Epidermal melanocyte (primary cell): Measurements from ENCODE around the gene CLMP.

- RRBS: no CpG with 5 or more reads among the region's 15 CpGs
These were observed 6.9 kb upstream of the SORL1 start for GRCh38 chr11:121445025-121445746.

- RRBS: no CpG with 5 or more reads among the region's 15 CpGs
These were observed 165.6 kb downstream of the SORL1 start for GRCh38 chr11:121617388-121618503.

DNA sequence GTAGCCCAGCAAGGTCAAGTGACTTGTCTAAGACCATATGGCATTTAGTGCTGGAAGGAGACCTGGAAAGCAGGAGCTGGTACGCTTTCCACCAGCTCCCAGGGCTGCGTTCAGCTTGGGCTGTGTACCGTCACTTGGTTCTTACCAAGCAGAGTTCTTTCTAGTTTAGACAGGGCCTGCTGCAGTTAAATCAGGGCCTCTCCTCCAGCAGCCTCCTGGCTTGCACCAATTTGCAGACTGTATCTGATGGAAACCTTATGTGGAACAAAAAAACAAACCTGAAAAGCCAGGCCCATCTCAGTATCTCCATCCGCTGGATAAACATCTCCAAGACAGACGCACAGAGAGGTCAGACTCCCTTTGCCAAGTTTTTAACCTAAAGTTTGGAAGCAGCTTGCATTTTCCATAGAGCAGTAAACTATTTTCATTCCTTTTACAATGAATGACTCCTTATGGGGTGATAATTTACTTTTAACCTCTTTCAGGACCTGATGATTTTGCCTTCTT lies 289.2 kb downstream of the SORL1 start:
- RRBS: no CpG with 5 or more reads among the region's 5 CpGs

DNA sequence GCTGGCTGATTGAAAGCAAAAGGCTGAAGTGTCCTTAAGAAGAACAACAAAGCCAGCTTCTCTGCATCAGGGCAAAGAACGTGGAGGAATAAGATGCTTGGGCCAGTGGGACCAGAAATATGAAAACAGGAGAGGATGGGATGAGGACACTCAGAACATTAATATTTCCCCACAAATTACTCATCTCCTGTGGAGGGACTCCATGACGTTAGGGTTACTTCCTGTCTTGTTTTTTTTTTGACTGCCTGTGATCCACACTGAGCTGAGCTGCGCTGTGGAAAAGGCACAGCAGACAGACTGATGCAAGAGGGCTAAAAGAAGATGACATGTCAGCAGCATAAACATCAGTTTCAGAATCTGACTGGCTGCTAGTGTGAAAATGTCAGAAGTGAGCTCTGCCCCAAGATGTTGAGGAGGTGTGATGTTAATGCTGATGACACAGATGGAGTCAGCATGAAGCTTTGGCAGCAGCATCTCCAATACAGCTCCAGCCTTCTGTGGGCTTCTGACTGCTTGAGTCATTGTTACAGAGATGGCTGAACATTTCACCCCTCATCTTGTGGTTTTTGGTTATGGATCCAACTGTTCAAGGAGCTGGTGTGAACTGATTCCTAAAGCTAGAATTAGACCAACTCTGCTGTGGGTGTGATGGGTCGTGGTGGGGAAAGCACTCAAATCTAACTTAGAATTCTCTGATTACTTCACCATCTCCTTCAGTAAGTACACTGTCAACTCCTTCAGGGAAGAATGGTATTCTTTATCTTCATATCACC lies 286.8 kb downstream of the BLID start:
- RRBS: no CpG with 5 or more reads among the region's 4 CpGs

GRCh38 chr11:122069967-122070302 lies 46.1 kb downstream of the BLID start:
- RRBS: no CpG with 5 or more reads among the region's 4 CpGs

DNA sequence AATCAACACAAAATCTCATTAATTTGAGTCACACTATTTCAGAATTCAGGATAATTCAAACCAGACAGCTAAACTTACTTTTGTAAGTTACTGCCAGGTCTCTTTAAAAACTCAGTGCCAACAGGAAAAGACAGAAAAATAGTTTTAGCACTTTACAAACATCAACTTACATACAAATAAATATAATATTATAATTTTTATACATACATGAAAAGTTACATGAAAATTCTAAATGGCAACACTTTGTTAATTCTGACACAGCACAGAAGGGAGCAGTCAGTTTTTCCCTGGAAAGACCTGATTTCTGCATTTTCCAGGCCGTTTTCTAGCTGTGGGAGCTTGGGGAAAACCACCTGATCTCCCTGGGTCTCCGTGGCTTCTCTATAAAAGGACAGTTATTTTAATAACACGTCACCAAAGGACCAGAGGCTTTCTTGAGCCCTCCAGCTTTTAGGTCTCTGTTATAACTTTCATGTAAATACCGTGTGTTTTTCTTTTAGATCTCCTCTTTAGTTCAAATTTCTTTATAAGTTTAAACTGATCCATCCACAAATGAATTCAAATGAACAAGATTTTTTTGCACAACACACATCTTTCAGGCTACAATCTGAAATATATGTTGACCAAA lies 220.3 kb upstream of the BLID start:
- RRBS: no CpG with 5 or more reads among the region's 4 CpGs

GRCh38 chr11:122559671-122560117 lies 95.8 kb upstream of the UBASH3B start:
- RRBS: no CpG with 5 or more reads among the region's 8 CpGs

- RRBS: no CpG with 5 or more reads among the region's 13 CpGs
These were observed 26.3 kb downstream of the UBASH3B start for GRCh38 chr11:122681787-122682317.

- RRBS: no CpG with 5 or more reads among the region's 10 CpGs
These were observed 30.5 kb downstream of the UBASH3B start for GRCh38 chr11:122685941-122686515.

DNA sequence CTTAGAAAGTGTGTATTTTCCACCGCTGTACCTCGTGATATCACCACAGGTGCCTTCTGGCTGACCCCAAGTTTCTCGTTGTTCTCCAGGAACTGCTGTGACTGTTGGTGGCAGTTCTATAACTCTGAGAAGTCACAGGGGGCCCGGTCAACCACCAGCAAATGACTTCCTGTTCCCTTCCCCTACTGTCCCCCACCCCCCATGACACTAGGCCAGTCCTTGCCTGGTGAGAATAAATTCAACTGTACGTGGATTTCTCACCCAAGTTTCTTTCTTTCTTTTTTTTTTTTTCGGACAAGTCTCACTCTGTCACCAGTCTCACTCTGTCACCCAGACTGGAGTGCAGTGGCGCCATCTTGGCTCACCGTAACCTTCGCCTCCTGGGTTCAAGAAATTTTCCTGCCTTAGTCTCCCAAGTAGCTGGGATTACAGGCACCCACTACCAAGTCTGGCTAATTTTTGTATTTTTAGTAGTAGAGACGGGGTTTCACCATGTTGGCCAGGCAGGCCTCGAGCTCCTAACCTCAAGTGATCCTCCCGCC lies 62.2 kb downstream of the UBASH3B start:
- RRBS: no CpG with 5 or more reads among the region's 12 CpGs

DNA sequence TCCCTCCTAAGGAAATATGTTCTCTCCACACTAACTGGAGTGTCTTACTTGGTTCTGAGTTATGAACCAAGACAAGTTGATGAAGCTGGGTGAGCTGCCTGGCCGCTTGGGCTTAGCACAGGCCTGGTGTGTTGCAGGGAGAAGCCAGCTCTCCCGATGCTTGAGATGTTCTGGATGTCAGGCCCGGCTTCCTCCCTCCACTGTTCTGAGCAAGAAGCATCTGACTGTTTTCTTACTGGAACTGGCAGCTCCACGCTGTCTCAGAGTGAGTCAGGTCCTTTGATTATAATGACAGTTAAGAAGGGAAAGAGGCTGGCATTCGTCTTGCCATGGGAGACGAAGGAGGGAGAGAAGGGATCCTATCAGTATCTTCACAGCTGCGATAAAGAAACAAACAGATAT lies 46.5 kb upstream of the CRTAM start:
- RRBS: no CpG with 5 or more reads among the region's 7 CpGs

GRCh38 chr11:122813431-122813733 lies 24.9 kb upstream of the CRTAM start:
- RRBS: no CpG with 5 or more reads among the region's 5 CpGs

GRCh38 chr11:122862091-122862568 lies 20.4 kb upstream of the JHY start:
- RRBS: no CpG with 5 or more reads among the region's 1 CpG

- RRBS: no CpG with 5 or more reads among the region's 16 CpGs
These were observed 3.2 kb downstream of the JHY start for GRCh38 chr11:122885671-122886165.

GRCh38 chr11:123146756-123147226 lies 48.3 kb downstream of the CLMP start:
- RRBS: no CpG with 5 or more reads among the region's 7 CpGs

DNA sequence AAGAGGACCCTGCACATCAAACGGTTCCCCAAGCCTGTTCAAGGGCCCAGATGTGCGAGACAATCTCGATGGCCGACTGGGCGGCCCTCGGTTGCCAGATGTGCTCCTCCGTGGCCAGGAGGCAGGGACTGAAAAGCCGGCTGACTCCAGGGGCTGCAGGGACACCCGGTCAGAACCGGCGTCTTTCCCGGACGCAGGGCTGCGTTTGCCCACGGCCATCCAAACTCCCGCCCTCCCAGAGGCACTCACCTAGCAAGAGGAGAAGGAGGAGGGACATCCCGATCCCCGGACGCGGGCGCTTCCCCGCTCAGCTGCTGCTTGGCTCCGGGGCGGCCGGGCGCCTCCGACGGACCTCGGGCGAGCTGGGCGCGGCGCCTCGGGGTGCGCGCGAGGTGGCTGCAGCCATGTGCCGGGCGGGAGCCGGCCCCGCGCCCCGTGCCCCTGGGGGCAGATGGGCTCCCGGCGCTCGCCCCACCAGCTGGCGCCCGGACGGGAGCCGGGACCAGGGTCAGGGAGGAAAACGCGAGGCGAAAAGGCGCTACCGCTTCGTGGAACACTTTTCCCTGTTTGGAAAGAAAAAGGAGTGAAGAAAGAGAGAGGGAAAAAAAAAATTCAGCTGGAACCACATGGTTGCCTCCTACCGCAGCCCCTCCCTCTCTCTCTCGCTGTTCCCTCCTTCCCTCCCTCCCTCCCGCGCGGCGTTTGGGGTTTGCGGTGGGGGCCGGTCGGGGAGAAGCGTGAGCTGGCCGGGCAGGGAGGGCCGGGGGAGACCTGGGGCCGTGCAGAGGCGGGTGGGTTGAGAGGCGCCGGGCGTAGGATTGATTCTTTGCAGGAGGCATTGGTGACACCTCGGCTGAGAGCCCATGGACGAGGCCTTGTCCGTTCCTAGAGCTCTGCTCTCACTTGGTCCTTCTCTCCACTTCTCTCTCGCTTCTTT lies at the start of gene CLMP:
CLMP (minus strand) TSS at position 585 of the 937 bp plus-strand sequence.
- RRBS: 3% methylated on average over 33 of the region's 77 CpGs

GRCh38 chr11:123261407-123261986 lies 66.4 kb upstream of the CLMP start:
- RRBS: 6% methylated on average over 3 of the region's 21 CpGs

DNA sequence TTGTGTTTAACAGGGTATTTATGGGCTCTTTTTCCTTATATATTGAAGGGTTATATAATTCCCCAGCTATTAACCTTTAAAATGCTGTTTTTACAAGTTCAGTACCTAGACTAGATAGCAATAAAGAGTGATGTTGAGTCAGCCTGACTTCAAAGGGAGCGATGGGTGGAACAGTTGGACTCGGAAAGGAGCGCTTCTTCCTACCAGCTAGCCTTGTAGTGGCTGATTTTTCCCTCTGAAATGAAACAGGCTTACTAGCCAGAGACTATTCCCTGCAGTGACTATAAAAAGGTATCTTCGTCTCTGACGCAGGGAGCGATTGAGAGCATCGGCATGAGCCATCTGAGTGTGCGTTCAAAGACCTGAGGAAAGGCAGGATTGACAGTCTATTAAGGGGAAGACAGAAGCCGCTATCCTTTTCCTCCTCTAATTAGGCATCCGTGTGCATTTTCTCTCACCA lies 66.0 kb upstream of the GRAMD1B start:
- RRBS: no CpG with 5 or more reads among the region's 10 CpGs

GRCh38 chr11:123405116-123405899 lies 24.8 kb upstream of the GRAMD1B start:
- RRBS: no CpG with 5 or more reads among the region's 7 CpGs

DNA sequence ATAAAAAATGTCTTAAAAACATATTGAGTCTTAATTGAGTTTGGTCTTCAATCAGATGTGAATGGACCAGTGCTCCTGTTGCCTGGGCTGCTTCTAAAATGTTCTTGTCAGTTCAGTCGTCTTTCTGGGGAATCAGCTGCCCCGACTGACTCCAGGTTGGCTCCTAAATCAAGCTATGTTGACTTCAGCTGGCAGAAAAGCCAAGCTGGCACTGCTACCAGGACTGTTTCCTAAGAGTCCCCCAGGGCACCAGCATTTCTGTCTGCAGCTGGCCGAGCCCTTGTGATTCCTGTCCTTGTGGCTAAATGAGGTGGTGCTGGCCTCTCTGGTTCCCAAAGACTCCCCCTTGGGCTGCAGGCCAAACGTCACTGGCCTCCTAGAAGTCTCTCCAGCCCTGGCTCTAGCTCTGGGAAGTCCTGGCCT lies 31.0 kb downstream of the GRAMD1B start:
- RRBS: no CpG with 5 or more reads among the region's 4 CpGs